H7 (cell line): ENCODE measurements around a stretch of chr12.

DNA sequence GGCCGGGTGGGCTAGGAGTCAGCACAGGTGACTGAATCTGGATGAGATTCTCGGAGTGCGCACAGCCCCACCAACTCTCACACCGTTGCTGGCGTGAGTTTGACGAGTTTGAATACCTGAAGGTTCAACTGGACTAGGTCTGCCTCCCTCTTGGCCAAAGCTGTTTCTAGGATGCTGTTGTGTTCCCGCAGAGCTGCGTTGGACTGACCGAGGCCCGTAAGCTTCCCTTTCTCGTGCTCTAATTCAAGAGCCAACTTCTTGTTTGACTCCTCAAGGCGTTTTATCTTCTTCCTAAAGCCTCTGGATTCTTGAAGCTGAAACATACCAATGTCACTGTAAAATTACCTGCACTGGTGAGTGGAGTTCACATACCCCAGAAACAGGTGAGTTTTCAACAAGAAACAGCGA, 20.6 kb upstream of the ANKLE2 start:
- RAMPAGE, long total RNA: no peak

GRCh38 chr12:132795597-132796427, 32.9 kb downstream of the GOLGA3 start:
- RAMPAGE, long total RNA: no peak

DNA sequence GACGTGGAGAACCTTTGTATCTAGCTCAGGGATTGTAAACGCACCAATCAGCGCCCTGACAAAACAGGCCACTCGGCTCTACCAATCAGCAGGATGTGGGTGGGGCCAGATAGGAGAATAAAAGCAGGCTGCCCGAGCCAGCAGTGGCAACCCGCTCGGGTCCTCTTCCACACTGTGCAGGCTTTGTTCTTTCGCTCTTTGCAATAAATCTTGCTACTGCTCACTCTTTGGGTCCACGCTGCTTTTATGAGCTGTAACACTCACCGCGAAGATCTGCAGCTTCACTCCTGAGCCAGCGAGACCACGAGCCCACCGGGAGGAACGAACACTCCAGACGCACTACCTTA, 16.6 kb downstream of the ZNF605 start:
- RAMPAGE, long total RNA: no peak